Transverse colon (tissue), 4 donors: ENCODE results near the gene CABIN1.

- PRO-cap: no peak
- RAMPAGE, long total RNA, 4 experiments: start-site peak on the plus strand in 2 of 4 experiments, at chr22:23816508-23816934 at its widest, 8 to 13 reads per replicate
These were observed 22.2 kb downstream of the DERL3 start for GRCh38 chr22:23816537-23817049.

- PRO-cap: no peak
- RAMPAGE, long total RNA, 4 experiments: no peak in any of the 4 experiments
These were observed 3.6 kb downstream of the DERL3 start for GRCh38 chr22:23835175-23835646.

GRCh38 chr22:23837845-23838376, 895 bp downstream of the DERL3 start:
- PRO-cap: no peak
- RAMPAGE, long total RNA, 4 experiments: no peak in any of the 4 experiments

DNA sequence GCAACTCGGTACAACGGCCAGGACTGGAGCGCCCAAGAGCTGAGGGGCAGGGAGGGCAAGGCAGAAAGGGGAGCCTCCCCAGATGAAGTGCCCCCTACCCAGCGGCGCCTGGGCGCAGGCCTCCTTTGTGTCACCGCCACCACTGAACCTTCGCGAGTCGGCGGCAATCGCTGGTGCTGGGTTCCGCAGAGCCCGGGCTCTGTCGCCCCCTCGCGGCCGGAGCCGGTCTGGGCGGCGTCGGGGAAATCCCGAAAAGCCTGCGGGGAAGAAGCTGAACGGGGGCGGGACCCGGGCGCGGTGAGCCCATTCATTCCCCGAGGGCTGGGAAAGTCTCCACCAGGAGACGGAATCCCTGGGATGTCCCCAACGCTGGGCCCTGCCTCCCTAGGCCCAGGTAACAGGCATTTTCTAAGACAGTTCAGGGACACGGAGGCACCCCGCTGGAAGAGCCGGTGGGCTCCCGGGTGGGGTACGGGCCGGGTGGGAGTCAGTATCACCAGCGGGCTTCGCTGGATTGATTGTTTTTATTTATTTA, 8.1 kb upstream of the SLC2A11 start:
- PRO-cap: no peak
- RAMPAGE, long total RNA, 4 experiments: no peak in any of the 4 experiments

GRCh38 chr22:24011144-24012151, at the start of gene CABIN1:
Gene CABIN1, plus strand, starts transcription at chr22:24011304.
- PRO-cap: bidirectional peak, plus-strand start at chr22:24011313, minus-strand start at chr22:24011037; unidirectional peak, plus-strand start at chr22:24011644; unidirectional peak, minus-strand start at chr22:24011897
- RAMPAGE, long total RNA, 4 experiments: start-site peak on the plus strand in 3 of 4 experiments, at chr22:24011294-24011757 at its widest, 169 to 370 reads per replicate

GRCh38 chr22:24156655-24157406, 24.5 kb upstream of the SUSD2 start:
- PRO-cap: bidirectional peak, plus-strand start at chr22:24157152, minus-strand start at chr22:24157034
- RAMPAGE, long total RNA, 4 experiments: no peak in any of the 4 experiments

DNA sequence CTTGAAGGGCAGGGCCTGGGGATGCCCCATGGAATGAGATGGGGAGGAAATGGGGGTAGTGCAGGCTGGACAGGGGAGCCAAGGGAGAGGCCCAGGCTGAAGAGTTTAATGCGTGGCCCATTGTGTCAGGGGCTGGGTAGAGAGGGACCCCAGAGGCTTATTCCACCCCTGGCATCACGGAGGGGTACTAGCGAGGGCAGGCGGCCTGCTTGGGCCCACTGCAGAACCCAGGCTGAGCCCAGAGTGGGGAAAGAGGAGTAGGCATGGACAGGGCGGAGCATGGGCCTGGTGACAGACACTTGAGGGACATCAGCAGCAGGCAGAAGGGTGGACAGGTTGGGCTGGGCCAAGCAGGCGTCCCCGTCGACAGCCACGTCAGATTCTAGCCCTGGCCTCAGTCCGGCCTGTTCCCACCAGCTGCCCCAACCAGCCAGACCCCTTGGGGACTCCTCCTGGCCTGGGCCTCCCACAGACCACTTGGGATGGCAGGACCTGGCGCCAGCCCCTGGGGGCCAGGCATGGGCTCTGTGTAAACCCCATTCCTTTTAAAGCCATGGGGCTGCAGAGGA, 4.8 kb upstream of the SUSD2 start:
- PRO-cap: no peak
- RAMPAGE, long total RNA, 4 experiments: no peak in any of the 4 experiments

DNA sequence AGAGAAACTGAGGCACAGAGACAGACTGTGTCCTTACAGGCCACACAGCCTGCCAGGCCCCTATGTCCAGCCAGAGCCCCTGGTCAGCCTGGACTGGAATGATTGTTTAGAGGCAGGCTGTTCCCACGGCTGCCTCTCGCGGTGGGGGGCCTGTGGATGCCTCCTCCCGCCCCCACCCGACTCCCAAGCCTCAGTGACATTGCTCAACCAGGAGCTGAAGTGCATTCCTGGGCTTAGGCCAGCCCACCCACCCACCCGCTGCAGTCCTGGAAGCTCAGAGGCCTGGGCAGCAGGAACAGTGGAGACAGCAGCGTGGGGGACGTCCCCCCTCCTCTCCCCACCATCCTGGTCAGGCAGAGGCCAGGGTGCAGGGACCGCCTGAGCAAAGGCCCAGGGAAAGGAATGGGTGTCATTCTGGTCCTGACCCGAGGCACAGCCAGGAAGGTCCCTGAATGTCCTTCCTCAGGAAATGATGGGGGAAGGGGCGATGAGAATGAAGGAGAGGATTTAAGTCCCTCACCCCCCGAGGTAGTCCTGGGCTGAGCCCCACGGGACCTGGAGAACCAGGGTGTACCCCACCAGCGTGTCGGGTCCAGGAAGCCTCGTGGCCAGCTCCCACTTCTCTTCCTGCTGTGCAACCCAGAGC, 1.4 kb upstream of the GGT5 start:
- PRO-cap: bidirectional peak, plus-strand start at position 263 of the sequence, minus-strand start at position 95 of the sequence
- RAMPAGE, long total RNA, 4 experiments: no peak in any of the 4 experiments

GRCh38 chr22:24493550-24494029, 1.5 kb upstream of the UPB1 start:
- PRO-cap: no peak
- RAMPAGE, long total RNA, 4 experiments: no peak in any of the 4 experiments

DNA sequence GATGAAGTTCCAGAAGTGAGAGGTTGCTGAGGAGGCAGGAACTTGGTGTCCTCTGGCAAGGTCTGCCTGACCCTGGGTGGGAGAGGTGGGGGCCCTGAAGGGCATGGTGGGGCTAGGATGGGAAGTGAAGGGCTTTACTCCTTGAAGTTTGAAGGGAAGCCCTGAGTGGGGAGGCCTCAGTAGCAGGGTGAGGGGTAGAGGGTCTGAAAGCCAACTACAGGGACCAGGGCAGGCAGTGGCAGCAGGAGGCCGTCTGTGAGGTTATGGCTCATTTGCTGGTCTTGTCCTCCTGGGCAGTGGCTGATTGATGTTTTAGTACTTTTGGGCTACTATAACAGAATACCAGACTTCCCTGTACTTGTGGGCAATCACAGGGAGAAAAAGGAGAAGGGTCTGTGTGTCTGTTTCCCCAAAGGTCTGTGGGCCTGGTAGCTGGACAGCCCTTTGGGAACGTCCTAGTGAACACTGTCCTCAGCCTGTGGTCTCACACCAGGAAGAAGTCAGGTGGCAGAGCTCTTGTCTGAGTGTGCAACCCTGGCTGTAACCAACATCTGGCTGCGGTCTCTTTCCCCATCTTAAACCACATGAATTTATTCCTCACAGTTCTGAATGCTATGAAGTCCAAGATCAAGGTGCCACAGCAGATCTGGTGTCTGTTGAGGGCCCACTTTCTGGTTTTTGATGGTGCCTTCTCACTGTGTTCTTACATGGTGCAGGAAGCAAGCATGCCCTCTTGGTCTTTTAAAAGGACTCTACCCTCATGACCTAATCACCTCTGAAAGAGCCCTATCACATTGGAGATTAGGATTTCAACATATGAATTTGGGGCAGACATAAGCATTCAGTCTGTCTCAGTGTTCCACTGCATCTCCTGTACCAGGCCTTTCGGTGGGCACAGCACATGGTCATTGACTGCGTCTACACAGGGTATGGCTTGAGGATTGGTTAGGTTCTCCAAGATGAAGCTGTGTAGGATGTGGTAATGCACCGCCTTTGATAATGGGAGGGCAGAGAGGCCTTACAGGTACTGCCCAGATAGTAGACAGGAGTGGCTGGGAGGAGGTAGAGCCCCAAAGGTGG, 2.6 kb downstream of the UPB1 start:
- PRO-cap: no peak
- RAMPAGE, long total RNA, 4 experiments: no peak in any of the 4 experiments

DNA sequence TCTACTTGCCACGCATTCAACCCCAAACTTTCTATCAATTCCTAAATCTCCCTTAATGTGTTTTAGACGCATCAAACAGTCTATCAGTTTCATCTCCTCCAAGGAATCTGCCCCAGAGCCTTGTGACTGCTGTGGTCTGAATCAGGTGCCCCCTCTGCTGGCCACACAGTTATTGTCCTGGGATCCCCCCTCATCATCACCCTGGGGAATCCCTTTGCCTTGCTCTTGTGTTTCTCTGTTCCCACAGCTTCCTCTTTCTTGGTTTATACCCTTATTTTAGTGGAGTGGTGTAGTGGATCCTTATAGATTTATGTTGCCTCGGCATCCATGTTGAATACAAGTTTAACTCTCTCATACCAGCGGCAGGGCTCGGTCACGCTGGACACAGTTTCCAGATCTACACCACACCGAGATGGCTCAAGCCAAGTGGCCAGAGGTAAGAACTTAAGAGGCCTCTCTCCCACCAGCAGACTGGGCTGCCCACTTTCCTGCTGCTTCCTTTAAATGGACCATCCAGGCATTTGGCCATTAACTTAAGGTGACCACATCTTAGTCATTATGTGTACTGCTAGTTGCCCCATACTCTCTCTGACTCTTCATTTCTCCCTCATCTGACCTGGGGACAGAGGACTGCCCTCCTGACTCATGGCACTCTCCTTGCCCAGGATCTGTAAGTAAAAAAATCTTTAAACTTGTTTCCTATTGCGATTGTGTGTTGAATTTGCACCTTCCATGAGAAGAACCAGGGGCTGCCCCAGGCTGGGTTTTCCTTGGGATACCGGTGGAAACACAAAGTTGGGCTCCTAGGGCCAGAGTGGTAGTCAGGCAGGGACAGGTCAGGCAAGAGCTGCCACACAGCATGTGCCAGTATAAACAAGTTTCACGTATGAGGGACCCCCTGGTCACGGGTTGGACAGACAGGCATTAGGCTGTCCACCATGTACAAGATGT, 8.3 kb downstream of the UPB1 start:
- PRO-cap: no peak
- RAMPAGE, long total RNA, 4 experiments: no peak in any of the 4 experiments

GRCh38 chr22:24511211-24511613, 16.1 kb downstream of the UPB1 start:
- PRO-cap: no peak
- RAMPAGE, long total RNA, 4 experiments: no peak in any of the 4 experiments

GRCh38 chr22:24552611-24553298, 2.2 kb downstream of the GUCD1 start:
- PRO-cap: bidirectional peak, plus-strand start at chr22:24553059, minus-strand start at chr22:24552910
- RAMPAGE, long total RNA, 4 experiments: no peak in any of the 4 experiments

- PRO-cap: no peak
- RAMPAGE, long total RNA, 4 experiments: no peak in any of the 4 experiments
These were observed 79.4 kb downstream of the PIWIL3 start for GRCh38 chr22:24695016-24695668.

GRCh38 chr22:24728819-24729434, 45.6 kb downstream of the PIWIL3 start:
- PRO-cap: no peak
- RAMPAGE, long total RNA, 4 experiments: no peak in any of the 4 experiments

GRCh38 chr22:25027383-25028014, 75.0 kb downstream of the KIAA1671 start:
- PRO-cap: bidirectional peak, plus-strand start at chr22:25027780, minus-strand start at chr22:25027728
- RAMPAGE, long total RNA, 4 experiments: no peak in any of the 4 experiments

DNA sequence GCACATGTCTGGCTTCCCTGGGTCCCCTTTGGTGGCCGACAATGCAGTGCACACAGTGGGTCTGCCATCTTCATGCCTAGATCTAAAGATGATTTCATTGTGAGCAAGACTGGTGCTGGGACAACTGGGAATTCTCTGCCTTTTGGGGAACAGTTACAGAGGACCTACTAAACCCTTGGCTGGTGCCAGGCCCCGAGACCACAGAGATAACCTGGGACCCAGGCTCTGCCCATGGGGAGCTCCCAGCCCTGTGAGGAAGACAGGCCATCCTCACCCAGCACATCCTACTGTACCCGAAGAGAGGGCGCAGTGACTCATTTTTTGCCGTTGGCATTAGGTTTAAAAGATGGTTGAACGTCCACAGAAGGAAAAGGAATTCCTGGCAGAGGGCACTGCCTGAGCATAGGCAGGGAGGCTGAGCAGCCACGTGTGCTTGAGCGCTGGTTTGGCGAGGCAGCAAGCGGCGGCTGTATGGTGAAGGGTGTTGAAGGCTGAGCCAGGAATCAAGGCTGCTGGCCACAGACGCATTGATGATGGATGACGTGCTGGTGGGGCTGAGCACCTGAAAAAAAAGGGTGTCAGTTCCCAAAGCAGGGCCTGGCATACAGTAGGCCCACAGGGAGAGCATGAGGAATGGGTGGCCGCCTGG, 112.3 kb downstream of the KIAA1671 start:
- PRO-cap: no peak
- RAMPAGE, long total RNA, 4 experiments: start-site peak on the plus strand in 1 of 4 experiments, centred at position 298 of the sequence, 9 reads per replicate

- PRO-cap: no peak
- RAMPAGE, long total RNA, 4 experiments: no peak in any of the 4 experiments
These were observed 118.3 kb downstream of the KIAA1671 start for GRCh38 chr22:25070705-25071303.

GRCh38 chr22:25111661-25112076, 88.0 kb upstream of the CRYBB3 start:
- PRO-cap: bidirectional peak, plus-strand start at chr22:25111804, minus-strand start at chr22:25111549; bidirectional peak, plus-strand start at chr22:25111959, minus-strand start at chr22:25111852
- RAMPAGE, long total RNA, 4 experiments: no peak in any of the 4 experiments

DNA sequence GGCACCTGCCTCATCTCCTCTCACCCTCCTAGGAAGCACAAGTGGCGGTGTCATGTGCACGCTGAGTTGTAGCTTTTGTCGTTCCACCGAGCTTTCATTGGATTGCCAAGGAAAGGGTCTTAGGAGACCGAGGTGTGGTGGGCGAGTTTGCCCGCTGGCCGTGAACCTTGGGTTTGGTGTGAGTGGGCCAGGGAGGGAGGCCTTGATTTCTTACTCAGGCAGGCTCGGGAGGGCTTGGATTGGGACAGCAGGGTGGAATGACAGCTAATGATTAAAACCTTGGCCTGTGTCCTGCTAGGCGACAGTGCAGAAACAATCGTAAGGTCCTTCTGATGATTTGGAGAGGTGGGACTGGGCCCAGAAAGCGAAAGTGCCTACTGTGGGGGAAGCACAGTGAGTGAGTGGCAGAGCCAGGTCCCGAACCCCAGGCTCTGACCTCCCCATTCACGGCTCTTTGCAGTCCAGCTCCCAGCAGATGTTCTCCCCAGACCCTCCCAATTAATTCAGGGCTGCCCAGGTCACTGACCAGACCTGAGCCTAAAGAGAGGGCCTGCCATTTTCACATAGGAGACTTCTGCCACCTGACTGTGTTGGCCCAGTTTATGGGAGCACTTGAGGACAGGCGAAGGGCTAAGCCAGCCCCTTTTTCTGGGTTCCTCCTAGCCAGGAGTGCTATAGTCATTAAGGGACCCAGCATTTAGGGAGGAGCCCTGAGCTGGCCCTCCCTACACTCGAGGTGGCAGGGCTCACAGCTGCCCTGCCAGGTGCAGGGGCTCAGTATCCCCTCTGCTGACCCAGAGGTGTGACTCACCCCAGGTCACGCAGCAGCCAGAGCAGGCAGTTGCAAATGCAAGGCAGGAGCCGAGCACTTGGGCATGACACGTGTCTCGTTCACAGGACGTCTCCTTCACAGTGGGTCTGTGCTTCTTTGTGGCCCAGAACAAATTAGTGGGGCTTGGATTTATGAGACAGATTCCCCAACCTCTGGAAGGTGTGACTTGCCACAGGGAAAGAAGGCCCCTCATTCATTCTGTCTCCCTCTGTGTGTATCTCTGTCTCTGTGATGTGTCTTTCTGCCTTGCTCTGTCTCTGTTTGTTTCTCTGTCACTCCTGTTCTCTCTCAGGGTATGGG, 86.5 kb upstream of the CRYBB3 start:
- PRO-cap: no peak
- RAMPAGE, long total RNA, 4 experiments: start-site peak on the plus strand in 1 of 4 experiments, centred at position 316 of the sequence, 6 reads per replicate